Colic lymph node (tissue), 1 donor: ENCODE measurements around a stretch of chr13.

DNA sequence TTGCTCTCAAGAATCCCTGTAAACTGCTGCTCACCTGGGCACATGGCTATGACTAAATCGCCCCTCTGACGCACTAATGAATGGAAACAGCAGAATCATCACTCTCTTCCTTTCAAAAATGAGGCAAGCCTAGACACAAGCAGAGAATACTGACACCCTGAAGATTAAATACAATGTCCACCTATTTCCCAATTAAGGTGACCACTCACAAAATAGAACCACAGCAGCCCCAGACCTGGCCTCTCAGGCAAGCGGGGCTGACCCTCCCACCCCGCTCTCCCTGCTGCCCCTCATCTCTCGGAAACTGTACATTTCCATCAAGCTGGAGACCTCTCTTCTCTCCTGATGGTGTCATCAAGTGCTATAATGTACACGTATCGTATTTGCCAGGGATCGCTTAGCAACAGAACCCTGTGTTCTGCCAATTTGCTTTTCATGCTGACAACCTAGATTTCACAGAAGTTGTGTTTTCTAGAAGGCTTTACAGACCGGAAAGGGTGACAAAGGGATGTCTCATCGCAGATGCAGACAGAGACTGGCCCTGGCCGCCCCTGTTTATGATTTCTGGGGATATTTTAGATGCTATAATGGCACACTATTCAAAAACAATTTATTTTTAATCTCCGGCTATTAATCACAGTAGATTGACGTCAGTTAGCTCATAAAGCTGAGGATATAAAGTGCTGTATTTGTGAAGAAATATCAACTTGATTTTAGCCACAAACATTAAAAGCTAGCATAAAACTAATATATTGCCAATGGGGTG lies 291.6 kb downstream of the IRS2 start:
- PRO-cap: no peak

- PRO-cap: no peak
These were observed 193.6 kb downstream of the IRS2 start for GRCh38 chr13:109592677-109593269.

DNA sequence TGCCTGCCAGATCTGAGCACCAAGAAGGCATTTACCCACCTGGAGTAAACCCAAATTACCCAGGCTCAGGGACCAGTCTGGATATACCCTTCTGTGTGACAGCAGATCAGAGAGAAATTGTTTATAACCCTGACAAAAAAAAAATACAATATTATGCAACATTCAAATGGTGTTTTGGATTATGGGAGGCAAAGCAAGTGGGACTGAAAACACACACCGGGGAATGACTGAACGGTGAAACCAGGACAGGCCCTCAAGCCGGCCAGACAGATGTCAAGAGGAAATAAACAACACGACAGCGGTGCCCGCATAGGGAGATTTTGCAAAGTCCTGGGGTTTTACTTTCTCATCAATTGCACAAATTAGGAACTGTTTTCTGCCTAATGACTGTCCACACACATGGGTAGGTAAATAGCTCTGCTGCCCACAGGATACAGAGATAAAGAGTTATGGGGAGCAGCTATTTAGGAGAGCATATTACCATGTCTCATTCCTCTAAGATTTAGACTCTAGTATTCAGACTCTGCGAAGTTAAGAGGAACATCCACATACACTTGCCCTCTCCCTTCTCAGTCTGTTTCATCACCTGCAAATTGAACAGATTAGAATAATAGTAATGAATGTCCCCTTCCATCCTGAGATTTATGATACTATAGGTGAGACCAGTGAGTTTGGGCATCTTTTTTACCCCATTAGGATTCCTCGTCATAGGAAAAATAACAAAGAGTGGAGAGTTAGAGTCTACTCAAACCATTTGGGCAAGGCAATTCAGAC lies 134.4 kb downstream of the IRS2 start:
- PRO-cap: no peak

- PRO-cap: no peak
These were observed 6.5 kb downstream of the IRS2 start for GRCh38 chr13:109779959-109780286.

DNA sequence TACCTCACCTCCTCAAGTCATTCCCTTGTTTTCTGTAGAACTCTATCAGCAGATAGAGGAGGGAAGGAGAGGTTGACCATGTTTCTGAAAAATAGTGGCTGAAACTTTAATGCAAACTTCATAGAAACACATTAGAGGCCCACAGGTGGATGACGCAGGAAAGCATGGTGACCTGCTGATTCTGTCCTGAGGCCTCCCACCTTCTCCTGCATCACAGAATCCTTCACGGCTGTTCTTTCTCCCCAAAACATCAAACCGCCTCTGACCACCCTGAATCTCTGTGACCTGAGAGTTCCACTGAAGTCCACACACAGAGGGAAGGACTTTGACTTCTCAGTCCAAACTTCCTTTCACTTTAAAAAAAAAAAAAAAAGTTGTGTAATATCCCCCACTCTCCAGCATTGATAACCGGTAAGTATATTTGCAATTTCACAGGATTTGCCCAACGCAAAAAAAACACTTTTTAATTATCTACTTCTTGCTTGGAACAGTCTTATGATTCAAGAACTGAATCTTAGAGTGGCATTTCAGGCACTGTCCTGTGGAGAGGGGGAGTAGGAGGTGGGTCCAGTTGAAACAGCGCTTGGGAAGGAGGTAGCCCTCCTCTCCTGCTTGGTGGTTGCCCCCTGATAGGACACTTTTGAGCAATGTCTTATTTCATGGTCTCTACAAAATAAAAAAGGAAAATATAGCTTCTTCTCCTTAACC lies 259.5 kb upstream of the IRS2 start:
- PRO-cap: no peak

DNA sequence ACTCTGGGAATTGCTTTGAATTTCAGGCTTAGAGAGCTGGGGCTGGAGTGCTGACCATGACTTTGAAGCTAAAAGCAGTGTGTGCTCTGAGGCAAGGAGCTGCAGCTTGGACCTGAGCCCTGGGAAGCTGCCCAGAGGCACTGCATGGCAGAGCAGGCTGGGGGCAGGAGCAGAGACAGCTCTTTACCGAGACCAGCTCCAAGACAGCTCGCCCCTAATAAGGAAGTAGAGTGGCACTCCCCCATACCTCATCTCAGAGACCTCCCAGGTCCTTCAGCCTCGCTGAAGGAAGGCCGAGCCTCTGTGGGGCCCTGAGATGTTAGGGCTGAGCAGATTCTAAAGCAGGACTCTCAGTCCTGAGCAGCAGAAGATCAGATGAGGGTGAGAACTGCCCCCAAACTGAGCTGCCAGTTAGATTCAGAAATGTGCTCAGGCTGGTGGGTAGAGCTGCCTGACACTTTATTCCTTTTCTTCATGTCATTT lies 200.1 kb downstream of the COL4A1 start:
- PRO-cap: no peak

- PRO-cap: no peak
These were observed 197.1 kb downstream of the COL4A1 start for GRCh38 chr13:110109676-110110490.

- PRO-cap: no peak
These were observed 180.5 kb downstream of the COL4A1 start for GRCh38 chr13:110126196-110127095.

DNA sequence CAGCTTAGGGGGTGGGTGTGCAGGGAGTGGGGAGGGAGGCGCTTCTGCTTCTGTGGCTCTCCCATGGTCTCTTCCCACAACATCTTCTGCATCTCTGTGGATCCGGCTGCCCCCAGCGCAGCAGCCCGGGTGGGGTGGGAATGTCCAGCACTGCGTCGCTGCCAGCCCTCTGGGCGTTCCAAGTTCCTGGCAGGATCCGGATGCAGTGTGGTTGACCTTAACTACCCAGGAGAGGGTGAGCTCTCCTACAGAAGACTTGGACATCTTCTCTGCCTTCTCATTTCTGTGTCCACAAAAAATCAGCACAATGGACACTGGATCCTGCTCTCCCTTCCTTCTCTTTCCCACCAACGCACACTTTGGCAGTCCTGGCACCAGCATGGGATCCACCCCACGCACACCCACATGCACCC lies 177.4 kb downstream of the COL4A1 start:
- PRO-cap: no peak

- PRO-cap: no peak
These were observed 172.2 kb downstream of the COL4A1 start for GRCh38 chr13:110134522-110135359.

GRCh38 chr13:110137646-110138534 lies 169.1 kb downstream of the COL4A1 start:
- PRO-cap: unidirectional peak, plus-strand start at chr13:110138252

GRCh38 chr13:110138535-110138967 lies 168.4 kb downstream of the COL4A1 start:
- PRO-cap: no peak

GRCh38 chr13:110256387-110256890 lies 50.5 kb downstream of the COL4A1 start:
- PRO-cap: no peak

- PRO-cap: no peak
These were observed 13.5 kb downstream of the COL4A1 start for GRCh38 chr13:110293452-110293913.

DNA sequence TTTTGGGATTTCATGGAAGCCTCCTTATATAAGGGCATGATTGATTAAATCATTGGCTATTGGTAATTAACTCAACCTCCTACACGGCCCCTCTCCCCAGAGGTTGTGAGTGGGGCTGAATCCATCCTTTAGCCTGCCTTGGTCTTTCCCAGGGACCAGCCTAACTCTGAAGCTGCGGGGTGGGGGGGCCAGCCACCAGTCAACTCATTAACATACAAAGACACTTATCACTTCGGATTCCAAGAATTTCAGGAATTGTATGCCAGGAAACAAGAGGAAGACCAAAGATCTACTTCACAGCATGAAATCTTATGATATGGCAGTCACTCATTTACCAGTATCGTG lies 9.9 kb downstream of the COL4A1 start:
- PRO-cap: no peak

GRCh38 chr13:110306313-110306571 lies 715 bp downstream of the COL4A1 start:
- PRO-cap: no peak

GRCh38 chr13:110308302-110308876 lies 1.3 kb downstream of the COL4A2 start:
- PRO-cap: bidirectional peak, plus-strand start at chr13:110308627, minus-strand start at chr13:110308526

DNA sequence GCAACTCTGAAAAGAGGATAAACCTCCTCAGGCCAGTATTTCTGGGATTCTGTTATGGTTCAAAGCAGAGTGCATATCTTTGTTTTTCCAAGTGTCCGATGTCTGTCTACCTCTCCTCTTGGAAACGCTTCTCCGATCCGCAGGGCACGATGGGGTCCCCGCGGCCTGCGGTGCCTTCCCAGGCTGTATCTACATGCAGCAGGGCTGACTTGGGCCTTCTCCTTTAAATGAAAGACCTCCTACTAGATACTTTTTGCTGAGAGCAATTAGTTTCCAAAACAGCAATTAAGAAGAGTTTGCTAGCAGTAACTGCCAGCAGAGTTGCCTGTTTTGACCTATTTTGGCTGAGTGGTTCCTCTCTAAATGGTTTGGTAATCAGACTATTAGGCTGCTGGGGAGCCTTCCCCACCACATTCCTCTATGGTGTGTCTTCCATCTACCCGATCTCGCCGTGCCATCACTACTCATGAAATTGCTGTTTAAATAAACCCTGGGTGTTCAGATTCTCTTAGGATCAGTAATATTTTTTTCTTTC lies 23.5 kb downstream of the COL4A2 start:
- PRO-cap: no peak

DNA sequence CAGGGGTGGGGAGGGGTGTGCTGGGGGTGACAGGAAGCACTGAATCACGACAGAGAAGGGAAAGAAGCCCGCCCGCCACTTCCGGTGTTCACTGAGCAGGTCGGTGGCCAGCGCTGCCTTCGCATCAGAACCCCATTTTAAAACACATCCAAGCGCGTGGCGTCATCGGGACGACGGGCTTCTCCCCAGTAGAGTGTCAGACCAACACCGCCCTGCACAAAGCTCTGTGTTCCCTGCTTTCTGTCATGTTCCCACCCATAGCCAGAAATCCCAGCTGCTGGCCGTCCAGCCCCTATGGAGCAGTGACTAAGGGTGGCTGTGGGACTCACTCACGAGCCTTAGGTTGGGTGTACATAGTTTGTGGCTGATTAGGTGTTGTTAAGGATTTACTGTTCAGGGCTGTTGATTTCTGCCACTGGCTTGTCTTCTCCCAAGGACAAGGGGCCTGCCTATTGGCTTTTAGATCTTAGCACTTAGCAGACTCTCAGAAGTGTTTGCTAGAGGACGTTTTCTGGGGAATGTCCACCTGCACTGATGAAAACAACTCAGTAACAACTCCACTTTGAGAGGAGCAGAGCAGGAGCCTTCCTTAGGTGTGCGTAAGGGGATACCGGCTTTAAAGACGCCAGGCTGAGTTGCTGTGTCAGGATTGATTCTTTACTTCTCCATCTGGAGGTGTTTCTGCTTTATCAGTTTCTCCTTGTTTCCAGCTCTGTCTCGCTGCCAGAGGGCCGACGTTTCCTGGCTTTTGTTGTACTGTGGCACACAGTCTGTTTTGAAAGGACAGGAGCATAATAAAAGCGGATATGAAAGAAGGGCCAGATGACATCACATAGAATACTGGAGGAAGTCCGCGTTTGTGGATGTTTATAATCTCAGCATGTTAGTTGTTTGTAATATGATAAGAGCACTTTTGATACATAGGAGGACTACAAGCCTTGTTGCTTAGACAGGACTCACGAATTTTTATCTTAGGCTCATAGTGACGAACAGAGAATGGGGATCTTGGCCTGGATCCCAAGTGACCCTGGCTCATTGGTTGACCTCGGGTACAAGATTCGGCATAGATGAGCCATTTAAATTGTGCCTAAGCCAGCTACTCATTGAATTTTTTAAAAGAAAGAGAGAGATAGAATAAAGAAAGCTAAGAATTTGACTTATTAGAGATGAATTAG lies 34.3 kb downstream of the COL4A2 start:
- PRO-cap: bidirectional peak, plus-strand start at position 91 of the sequence, minus-strand start outside the sequence; unidirectional peak, minus-strand start at position 750 of the sequence

GRCh38 chr13:110531386-110532179 lies 29.9 kb downstream of the RAB20 start:
- PRO-cap: no peak